MCF 10A (cell line): ENCODE measurements around the genes TMPRSS11B, UGT2B15 and UGT2A3.

- PRO-cap, result no peak
- RRBS, result no CpG with 5 or more reads among the region's 18 CpGs
These were observed 1.1 kb upstream of the NMU start for GRCh38 chr4:55636996-55637863.

- PRO-cap, result no peak
- RRBS, result no CpG with 5 or more reads among the region's 5 CpGs
These were observed 288 bp upstream of the CRACD start for GRCh38 chr4:56048763-56048857.

- PRO-cap, result no peak
- RRBS, result no CpG with 5 or more reads among the region's 5 CpGs
These were observed 22.8 kb downstream of the HOPX start for GRCh38 chr4:56658244-56658797.

DNA sequence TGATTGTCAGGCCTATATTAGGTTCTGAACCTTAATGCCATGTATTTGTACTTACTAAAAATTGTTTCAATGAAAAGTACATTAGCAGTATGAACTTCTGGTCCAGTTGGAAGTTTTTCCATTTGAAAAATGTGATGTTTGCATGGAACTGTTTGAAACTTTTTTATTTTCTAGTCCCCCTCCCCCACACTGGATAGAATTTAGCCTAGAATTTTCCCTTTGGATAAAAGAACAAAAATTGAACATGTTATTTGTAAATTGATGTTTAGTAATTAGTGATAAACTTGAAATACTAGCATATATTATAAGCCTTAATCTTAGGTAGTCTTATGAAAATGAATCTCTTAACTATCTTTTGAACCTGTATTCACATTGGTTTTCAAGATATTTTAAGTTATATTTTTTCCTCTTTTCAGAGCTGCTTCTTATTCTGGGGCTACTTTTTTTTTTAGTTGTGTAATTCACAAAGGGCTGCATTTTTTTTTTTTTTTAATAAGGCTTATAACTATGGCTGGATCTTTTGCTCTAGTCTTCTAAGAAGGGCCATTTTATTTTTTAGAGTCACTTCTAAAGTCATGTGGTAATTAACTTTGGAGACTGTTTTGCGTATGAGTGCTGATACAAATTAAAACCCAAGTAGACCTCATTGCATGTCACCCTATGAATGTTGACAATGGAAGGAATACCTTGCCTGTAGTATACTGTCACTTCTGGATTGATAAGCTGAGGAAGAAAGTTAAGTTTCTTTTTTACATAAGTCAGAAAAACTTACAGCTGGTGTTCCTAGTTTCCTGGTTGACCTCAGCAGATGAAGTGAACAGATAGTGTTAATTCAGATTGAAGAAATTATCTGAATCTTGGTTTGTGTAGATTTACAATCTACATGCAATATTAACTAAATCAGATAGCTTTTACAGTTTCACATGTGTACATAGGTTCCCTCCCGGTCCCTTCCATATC lies 27.1 kb downstream of the REST start:
- PRO-cap, result no peak
- RRBS, result no CpG with 5 or more reads among the region's 2 CpGs

GRCh38 chr4:57032430-57033550 lies 54.1 kb downstream of the POLR2B start:
- PRO-cap, result no peak
- RRBS, result no CpG with 5 or more reads among the region's 10 CpGs

GRCh38 chr4:57102896-57103830 lies 7.0 kb downstream of the IGFBP7 start:
- PRO-cap, result no peak
- RRBS, result no CpG with 5 or more reads among the region's 7 CpGs

DNA sequence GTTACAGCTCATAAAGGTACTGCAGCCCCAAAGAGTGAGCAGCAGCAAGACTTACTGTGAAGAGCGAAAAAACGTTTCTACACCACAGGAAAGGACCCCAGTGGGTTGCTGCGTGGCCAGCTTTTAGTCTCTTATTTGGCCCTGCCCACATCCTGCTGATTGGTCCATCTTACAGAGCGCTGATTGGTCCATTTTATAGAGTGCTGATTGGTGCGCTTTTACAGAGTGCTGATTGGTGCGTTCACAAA lies 1014.7 kb upstream of the IGFBP7 start:
- PRO-cap, result no peak
- RRBS, result no CpG with 5 or more reads among the region's 6 CpGs

DNA sequence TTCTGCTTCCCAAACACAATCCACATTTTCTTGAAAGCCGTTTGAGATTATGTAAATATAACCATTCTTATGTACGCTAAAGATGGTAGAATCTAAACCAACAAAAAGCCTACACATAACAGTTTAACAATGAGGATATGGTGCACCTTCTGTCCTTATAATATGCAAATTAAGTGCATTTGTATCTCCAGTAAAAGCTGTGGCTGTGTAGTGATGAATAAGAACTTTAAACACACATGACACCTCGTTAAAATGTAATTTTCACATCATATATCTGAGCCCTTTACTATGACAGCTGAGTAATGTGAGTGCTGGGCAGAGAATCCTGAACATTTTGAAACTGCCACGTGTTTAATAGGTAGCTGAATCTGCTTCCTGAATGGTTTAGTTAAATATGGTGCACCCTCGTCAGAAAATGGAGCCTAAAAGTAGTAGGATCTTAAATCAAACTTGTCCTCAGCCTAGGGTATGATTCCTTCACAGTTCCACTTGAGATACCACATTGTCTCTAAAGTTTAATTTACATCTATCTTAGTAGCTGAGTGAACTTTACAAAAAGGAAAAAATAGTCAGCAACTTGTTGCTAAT lies 540.8 kb downstream of the ADGRL3 start:
- PRO-cap, result no peak
- RRBS, result no CpG with 5 or more reads among the region's 5 CpGs

- PRO-cap, result bidirectional peak, plus-strand start at chr4:66575245, minus-strand start at chr4:66575189; unidirectional peak, minus-strand start at chr4:66575484
- RRBS, result under 1% methylated on average over 3 of the region's 11 CpGs
These were observed 904.8 kb upstream of the EPHA5 start for GRCh38 chr4:66574900-66575649.

DNA sequence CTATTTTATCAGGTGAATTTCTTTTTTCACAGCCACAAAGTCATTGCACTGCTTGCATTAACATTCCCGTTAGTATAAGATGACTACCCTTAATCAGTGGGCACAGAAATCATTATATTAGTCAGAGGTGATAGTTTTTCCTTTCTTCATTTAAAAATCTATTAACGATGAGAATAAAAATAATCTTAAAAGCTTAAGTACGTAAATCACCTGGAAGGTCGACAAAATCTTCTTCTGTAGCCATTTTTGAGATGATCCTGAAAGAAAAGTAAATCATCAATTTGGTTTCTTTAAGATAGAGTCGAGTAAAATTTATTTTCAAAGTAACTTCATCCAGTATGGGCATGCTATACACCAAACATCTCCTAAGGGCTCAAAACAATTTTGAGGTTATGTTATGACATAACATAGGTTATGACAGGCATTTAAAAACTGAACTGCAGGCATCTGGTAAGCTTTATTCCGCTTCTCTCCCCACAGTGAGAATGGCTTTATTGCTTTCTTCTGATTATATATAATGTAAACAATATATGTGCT lies 1.3 kb downstream of the CENPC start:
- PRO-cap, result no peak
- RRBS, result no CpG with 5 or more reads among the region's 6 CpGs

GRCh38 chr4:68245578-68245809 lies at the start of gene TMPRSS11B:
TMPRSS11B (minus strand) TSS chr4:68245694.
- PRO-cap, result no peak
- RRBS, result no CpG with 5 or more reads among the region's 5 CpGs

DNA sequence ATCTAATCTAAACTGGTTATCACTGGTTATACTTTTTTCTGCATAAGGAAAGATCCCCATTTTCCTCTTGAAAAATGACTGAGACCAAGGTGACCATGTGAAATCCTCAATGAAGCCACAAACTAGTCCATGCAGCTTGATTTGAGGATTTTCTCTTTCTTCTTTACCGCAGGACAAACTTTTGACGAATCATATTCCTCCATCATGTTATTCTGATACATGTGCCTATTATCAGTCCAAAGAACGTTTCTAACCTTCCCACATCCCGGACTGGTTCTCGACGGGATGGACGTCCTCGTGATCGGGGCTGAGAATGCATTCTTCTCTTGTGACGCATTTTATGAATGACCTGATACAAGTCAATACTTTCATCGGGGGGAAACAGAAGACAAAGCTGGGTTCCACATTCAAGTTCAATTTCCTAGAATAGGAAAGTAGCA lies 27.4 kb downstream of the YTHDC1 start:
- PRO-cap, result no peak
- RRBS, result no CpG with 5 or more reads among the region's 11 CpGs

DNA sequence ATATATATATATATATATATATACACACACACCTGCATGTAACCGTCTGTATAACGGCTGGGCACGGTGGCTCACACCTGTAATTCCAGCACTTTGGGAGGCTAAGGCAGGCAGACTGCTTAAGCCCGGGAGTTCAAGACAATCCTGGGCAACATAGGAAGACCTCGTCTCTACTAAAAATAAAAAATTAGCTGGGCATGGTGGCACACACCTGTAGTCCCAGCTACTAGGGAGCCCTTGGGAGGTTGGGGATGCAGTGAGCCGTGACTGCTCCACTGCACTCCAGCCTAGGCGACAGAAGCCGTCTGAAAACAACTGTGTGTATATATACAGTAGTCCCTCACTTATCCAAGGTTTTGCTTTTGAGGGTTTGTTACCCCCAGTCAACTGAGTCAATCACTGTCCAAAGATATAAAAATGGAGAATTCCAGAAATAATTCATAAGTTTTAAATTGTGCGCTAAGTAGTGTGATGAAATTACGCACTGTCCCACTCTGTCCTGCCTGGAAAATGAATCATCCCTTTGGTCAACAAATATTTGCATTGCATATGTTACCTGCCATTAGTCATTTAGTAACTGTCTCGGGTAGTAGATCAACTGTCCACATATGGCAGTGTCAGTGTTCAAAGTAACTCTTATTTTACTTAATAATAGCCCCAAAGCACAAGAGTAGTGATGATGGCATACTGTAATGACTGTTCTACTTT lies 3.7 kb downstream of the YTHDC1 start:
- PRO-cap, result bidirectional peak, plus-strand start at position 565 of the sequence, minus-strand start at position 299 of the sequence
- RRBS, result no CpG with 5 or more reads among the region's 11 CpGs

GRCh38 chr4:68376383-68376701 lies 26.5 kb upstream of the YTHDC1 start:
- PRO-cap, result no peak
- RRBS, result no CpG with 5 or more reads among the region's 5 CpGs

- PRO-cap, result no peak
- RRBS, result no CpG with 5 or more reads among the region's 3 CpGs
These were observed at the start of gene UGT2B15 for GRCh38 chr4:68670274-68670753. UGT2B15 (minus strand) TSS chr4:68670652.

GRCh38 chr4:68950958-68951971 lies at the start of gene UGT2A3:
UGT2A3 (minus strand) TSS chr4:68951804.
- PRO-cap, result no peak
- RRBS, result no CpG with 5 or more reads among the region's 5 CpGs

DNA sequence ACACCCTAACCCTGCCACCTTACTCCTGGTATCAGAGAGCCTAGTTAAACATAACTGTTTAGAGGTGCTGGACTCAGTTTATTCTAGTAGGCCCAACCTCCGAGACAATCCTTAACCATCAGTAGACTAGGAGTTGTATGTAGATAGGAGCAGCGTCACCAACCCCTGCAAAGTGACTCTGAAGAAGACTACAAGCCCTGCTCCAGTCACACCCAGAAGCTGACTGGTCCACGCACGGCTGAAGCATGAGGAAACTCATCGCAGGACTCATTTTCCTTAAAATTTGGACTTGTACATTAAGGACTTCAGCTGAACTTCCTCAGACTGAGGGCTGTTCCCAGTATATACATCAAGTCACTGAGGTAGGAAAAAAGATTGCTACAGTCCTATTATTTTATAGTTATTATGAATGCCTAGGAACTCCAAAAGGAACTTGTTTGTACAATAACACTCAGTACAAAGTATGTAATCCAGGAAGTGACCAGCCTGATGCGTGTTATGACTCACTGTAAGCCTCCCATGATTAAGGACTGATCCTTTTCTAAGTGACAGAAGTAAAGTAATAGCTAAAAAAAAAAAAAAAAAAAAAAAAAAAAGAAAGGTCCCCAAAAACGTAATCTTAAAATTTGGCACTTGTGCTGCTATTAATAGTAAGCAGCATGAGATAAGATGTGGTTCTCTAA lies 41.6 kb upstream of the UGT2B7 start:
- PRO-cap, result unidirectional peak, minus-strand start at position 463 of the sequence
- RRBS, result no CpG with 5 or more reads among the region's 7 CpGs

DNA sequence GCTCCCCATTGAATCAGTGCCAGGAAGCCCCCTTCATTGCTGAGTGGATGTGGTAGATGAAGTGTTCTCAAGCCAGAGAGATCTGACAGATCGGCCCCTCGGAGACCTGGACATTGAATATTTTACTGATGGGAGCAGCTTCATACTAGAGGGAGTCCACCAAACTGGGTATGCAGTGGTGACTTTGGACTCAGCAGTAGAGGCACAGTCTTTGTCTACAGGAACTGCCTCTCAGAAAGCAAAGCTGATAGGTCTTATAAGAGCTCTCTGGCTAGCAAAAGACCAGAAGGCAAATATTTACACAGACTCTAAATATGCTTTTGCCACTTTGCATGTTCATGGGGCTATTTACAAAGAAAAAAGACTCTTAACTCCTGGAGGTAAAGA lies 35.4 kb upstream of the UGT2B7 start:
- PRO-cap, result no peak
- RRBS, result no CpG with 5 or more reads among the region's 2 CpGs

- PRO-cap, result no peak
- RRBS, result no CpG with 5 or more reads among the region's 3 CpGs
These were observed 47.2 kb downstream of the UGT2B11 start for GRCh38 chr4:69167278-69167823.

- PRO-cap, result no peak
- RRBS, result no CpG with 5 or more reads among the region's 18 CpGs
These were observed 11.3 kb upstream of the UGT2A1 start for GRCh38 chr4:69664233-69664862.